ENCODE measurements around a stretch of chr6.

DNA sequence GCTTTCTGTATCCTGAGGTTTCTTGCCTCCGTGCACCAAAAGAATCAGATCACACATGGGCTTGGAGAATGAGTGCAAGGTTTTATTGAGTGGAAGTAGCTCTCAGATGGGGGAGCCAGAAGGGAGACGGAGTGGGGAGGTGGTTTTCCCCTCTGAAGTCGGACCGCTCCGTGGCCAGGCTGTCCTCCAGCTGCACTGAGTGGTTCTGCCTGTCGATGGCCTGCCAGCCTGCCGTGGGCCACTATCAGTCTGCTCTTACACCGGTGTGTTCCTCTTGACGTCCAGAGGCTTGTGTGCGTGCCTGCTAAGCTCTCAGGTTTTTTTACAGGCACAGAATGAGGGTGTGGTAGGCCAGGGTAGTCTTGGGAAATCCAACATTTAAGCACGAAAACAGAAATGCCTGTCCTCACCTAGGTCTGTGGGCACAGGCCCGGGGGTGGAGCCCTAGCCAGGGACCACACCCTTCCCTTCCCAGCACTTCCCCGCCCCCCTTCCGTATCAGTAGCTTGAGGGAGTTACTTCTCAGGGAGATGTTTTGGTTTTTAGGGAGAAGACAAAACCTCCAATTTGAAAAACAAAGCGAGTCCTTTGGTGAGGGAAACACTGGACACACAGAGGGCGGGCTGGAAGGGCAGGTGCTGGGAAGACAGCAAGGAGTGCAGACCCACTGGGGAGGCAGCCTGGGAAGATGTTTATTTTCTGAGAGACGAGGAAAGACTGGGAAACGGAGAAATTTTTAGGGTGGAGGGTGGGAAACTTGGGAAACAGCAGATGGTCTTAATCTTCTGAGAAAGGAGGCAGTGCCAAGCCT, 106.4 kb downstream of the LY86 start:
- PRO-cap, 2 experiments: no peak in any of the 2 experiments

GRCh38 chr6:6741186-6741519, 152.6 kb downstream of the LY86 start:
- PRO-cap, 2 experiments: no peak in any of the 2 experiments

DNA sequence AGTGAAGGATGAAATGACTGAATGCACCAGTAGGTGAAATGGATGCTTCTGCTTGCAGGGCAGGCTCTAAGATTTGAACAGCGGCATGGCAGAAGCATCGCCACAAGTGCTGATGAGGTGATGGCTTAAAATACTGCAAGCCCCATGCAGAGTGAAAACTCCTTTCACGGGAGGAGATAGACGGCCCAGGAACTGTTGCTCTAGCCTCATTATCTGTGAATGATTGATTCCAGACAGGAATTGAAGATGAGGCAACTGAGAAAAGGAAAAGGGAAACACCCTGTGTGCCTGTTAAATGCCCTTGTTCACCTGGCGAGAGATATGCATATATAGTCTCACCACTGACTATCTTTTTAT, 158.9 kb downstream of the LY86 start:
- PRO-cap, 2 experiments: no peak in any of the 2 experiments

- PRO-cap, 2 experiments: no peak in any of the 2 experiments
These were observed 163.5 kb downstream of the LY86 start for GRCh38 chr6:6751897-6752518.

GRCh38 chr6:6803079-6804115, 214.9 kb downstream of the LY86 start:
- PRO-cap, 2 experiments: no peak in any of the 2 experiments

GRCh38 chr6:6824998-6825637, 236.6 kb downstream of the LY86 start:
- PRO-cap, 2 experiments: peak in 2 of 2 experiments; most common plus-strand start chr6:6825481 (in 2); most common minus-strand start chr6:6825240 (in 1)

GRCh38 chr6:7056613-7057410, 50.9 kb upstream of the RREB1 start:
- PRO-cap, 2 experiments: no peak in any of the 2 experiments

GRCh38 chr6:7219157-7219867, 93.7 kb downstream of the SSR1 start:
- PRO-cap, 2 experiments: no peak in any of the 2 experiments

- PRO-cap, 2 experiments: no peak in any of the 2 experiments
These were observed 83.4 kb downstream of the SSR1 start for GRCh38 chr6:7229503-7230133.

- PRO-cap, 2 experiments: no peak in any of the 2 experiments
These were observed 77.4 kb downstream of the SSR1 start for GRCh38 chr6:7235512-7236119.

DNA sequence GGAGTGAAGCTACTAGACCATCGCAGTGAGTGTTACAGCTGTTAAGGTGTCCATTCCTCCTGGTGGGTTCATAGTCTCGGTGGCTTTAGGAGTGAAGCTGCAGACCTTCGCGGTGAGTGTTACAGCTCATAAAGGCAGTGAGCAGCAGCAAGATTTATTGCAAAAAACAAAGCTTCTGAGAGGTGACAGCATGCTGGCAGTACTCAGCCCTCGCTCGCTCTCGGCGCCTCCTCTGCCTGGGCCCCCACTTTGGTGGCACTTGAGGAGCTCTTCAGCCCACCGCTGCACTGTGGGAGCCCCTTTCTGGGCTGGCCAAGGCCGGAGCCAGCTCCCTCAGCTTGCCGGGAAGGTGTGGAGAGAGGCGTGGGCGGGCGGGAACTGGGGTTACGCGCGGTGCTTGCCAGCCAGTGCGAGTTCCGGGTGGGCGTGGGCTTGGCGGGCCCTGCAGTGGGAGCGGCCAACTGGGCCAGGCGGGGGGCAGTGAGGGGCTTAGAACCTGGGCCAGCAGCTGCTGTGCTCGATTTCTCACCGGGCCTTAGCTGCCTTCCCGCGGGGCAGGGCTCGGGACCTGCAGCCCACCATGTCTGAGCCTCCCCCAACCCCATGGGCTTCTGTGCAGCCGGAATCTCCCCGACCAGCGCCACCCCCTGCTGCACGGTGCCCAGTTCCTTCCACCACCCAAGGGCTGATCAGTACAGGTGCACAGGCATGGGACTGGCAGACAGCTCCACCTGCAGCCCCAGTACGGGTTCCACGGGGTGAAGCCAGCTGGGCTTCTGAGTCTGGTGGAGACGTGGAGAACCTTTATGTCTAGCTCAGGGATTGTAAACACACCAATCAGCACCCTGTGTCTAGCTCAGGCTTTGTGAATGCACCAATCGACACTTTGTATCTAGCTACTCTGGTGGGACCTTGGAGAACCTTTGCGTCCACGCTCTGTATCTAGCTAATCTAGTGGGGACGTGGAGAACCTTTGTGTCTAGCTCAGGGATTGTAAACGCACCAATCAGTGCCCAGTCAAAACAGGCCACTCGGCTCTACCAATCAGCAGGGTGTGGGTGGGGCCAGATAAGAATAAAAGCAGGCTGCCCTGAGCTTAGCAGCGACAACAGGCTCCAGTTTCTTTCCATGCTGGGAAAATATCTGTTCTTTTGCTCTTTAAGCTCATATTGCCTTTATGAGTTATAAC, 2.3 kb upstream of the SSR1 start:
- PRO-cap, 2 experiments: no peak in any of the 2 experiments

DNA sequence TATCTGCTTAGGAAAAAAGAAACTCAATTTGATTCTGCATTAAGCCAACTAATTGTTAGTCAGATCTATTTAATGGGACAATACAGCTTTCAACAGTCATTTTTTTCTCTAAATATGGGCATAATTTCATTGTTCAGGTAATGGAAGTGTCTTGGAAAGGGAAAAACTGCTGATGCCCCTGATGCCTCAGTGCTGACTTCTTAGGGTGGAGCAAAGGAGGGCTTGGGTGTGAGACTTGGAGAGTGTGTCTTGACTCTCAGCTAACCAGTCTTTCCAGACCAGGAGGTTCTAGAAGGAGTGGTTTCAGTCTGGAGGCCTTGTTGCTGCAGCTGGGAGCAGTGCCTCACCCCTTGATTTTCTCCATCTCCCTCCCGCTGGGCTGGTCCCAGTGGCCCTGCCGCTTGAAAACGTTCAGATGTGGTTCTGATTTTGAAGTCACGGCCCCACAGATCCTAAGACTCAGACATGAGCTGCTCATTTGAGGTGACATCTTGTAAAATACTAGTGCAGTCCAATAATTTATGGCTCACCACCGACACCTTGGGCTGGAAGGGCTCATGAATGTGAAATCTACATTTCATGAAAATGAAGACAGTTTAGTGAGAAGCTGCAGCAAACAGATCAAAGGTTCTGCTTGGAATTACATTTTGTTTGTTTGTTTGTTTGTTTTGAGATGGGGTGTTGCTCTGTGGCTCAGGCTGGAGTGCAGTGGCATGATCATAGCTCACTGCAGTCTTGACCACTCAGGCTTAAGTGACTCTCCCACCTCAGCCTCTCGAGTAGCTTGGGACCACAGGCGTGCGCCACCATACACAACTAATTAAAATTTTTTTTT, 5.5 kb downstream of the DSP start:
- PRO-cap, 2 experiments: no peak in any of the 2 experiments

DNA sequence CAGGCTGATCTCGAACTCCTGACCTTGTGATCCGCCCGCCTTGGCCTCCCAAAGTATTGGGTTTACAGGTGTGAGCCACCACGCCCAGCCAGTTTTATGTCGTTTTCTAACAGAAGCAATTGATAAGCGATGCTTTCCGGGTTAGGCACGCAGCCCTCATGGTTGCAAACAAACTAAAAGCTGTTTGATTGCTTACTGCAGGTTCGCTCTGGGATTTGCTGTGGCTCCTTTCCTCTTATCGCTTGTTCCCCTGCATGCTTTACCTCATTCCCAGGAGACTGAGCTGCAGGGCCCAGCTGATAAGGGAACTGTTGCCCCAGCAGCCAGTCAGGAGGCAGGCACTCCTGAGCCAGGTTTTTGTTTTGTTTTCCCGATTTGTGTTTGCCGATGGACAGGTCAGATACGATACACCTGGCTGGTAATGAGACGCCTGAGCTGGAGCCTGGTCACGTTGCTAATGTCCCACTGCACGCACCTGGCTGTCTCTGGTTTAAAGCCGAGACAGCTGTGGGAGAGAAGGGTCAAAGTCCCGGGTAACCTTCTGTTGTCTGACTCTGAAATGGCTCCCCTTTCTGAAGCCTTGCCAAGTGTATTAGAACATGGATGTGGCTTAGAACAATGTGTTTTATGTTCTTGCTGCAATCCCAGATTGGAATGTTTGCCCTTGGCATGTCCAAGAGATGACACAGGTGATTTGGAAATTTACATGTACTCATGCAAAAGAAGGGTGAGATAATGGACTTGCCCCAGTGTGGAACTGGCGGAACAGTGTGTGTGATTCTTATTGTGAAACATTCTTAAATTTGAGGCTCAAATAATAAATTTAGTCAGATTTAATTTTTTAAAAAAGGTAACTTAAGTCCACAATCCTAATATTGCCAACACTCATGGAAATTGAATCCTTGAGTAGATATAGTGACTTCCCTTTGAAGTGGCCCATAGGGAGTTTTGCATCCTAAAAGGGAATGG, 20.0 kb downstream of the DSP start:
- PRO-cap, 2 experiments: no peak in any of the 2 experiments

DNA sequence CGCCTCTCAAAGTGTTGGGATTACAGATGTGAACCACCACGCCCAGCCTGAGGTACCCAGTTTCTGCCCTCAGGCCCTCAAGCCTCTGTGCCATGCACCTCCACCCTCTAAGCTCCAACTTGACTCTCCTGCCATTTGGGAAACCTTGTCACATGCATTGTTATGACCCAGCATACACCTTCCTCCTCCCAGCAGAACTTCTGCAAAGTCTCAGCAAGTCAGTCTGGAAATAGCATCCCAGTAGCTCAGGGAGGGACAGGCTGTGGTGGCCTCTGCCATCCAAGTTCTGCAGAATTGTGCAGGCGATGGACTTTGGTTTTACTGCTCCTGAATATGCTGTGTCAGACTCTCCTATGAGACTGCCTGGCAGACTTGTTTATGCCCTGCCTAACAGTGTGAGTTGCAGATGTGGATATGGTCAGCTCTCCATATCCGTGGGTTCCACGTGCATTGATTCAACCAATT, 52.7 kb downstream of the SNRNP48 start:
- PRO-cap, 2 experiments: no peak in any of the 2 experiments

DNA sequence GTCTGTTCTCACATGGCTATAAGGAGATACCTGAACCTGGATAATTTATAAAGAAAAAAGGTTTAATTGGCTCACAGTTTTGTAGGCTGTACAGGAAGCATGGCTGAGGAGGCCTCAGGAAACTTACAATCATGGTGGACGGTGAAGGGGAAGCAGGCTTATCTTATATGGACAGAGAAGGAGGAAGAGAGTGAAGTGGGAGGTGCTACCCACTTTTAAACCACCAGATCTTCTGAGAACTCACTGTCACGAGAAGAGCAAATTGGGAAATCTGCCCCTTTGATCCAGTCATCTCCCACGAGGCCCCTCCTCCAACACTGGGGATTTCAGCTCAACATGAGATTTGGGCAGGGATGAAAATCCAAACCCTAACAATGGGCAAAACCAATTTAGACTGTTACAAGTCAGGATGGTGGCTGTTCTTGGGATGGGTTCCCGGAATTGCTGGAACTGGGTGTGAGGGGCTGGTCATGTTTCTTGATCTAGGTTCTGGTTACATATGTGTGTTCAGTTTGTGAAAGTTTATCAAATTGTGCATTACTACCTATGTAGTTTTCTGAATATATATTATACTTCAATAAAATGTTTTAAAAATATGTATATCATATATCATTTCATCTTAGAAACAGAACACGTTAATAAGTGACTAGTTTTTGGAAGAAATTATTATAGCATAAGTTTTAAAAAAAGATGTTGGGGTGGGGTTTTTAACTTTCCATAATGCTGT, 24.3 kb upstream of the BMP6 start:
- PRO-cap, 2 experiments: no peak in any of the 2 experiments

DNA sequence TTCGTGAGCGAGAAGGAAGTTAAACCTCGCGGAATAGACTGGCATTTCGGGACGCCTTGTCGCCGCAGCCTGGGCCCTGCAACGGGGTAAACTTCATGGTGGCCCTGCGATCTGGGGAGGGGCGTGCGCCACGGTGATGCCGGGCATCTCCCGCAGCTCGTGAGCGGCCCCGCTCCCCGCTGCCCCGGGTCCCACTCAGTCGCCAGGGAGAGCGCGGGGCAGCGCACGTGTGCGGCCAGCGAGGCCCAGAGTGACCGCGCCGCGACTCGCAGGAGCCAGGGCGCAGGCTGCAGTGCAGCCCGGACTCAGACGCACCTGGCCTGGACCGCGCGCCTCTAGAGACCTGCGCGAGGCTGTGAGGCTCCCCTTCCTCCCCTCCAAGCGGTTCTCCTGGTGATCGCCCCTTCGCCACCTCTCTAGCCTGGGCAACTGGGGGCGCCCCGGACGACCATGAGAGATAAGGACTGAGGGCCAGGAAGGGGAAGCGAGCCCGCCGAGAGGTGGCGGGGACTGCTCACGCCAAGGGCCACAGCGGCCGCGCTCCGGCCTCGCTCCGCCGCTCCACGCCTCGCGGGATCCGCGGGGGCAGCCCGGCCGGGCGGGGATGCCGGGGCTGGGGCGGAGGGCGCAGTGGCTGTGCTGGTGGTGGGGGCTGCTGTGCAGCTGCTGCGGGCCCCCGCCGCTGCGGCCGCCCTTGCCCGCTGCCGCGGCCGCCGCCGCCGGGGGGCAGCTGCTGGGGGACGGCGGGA, 627 bp downstream of the BMP6 start:
- PRO-cap, 2 experiments: no peak in any of the 2 experiments

DNA sequence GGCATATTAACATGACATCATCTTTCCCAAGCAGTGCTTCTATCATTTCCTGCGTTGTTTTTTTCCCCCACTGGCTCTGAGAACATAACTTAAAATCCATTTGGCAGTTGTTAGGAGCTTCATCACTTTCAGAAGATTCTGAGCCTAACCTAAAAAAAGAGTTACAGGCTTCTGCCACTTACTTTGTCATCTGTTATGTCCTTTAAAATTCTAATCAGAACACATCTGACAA, 35.9 kb downstream of the BLOC1S5 start:
- PRO-cap, 2 experiments: no peak in any of the 2 experiments

GRCh38 chr6:8082723-8083680, 18.8 kb upstream of the BLOC1S5 start:
- PRO-cap, 2 experiments: no peak in any of the 2 experiments

DNA sequence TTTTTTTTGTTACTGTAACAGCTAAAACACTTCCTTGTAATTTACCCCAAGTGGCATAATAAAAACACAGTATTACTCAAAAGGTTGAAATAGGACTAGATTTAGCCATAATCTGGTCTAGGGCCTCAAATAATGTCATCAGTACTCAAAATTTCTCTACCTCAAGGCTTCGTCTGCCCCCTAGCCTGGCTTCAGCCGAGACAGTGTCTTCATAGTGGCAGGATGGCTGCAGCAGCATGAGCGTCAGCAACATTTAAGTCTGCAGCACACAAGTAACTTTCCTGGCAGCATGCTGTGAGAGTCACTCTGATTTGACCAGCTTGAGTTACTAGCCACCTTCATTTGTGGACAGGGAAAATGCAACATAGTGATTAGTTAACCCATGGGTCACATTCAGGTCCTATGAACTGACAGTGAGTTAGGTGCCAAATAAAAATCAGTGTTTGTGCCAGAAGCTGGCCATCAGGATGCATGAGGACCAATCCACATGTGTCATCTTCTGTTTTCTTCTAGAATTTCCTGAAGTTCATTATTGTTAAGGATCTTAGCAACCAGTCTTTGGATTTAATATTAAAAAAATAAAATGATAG, 209.9 kb upstream of the SLC35B3 start:
- PRO-cap, 2 experiments: no peak in any of the 2 experiments

GRCh38 chr6:8651950-8652352, 216.6 kb upstream of the SLC35B3 start:
- PRO-cap, 2 experiments: no peak in any of the 2 experiments